ENCODE measurements around a stretch of chr18.

DNA sequence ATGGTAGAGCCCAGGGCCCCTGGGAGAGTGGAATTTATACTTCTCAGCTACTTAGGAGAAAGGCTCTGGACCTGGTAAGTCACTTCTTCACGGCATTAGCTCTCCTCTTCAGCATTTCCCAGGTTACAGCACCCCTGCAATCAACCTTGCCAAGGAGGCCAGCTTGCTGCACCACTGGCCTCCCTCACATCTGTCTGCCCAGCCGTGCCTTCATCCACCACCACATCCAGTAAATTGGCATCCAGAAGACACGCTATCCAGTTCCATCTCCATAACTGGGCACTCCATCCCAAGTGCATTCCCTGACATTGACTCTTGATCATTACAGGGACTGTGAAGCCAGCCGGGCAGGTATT, 95.3 kb downstream of the LOXHD1 start:
- RAMPAGE, long total RNA: no peak
- RRBS: no CpG with 5 or more reads among the region's 4 CpGs

DNA sequence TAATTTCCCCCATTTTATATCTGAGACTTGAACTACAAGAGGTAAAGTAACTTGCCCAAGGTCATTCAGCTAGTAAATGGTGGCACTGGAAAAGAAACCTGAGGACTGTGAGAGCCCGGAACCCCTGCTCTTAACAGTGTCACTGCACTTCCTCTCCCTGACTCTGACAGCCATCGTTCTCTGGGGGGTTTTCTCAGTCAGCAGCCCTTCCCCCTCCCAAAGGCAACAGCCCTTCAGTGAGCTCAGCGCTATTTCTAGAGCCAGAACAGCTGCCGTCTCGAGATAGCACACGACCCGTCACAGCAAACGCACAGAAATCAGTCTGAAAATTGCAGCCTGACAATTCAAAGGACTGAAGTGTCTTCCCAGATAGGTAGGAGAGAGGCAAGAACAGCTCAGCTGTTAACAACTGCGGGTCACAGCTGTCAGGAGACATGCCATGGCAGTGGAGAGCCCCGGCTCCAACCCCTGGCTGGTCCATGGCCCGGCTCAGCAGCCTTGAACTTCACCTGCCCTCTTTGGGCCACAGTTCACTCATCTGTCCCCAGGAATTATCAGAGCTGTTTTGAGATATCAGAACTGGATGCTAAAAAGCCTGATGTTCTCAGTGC, 45.4 kb downstream of the ST8SIA5 start:
- RAMPAGE, long total RNA: no peak
- RRBS: no CpG with 5 or more reads among the region's 11 CpGs

DNA sequence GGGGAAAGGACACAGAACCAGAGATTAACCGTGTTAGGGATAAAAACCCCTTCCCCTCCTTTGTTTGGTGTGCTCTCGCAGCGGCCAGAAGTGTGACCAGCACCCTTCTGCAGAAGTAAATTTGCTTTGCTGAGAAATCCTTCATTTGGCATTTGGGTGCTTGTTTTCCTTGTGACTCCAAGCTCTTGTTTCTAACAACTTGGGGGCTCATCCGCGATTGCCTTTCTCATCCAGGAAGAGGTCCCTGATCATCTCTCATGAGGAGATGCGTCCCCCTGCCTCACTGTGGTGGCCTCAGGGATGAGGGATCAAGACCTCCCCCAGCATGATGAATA, 48.8 kb downstream of the PIAS2 start:
- RAMPAGE, long total RNA: no peak
- RRBS: no CpG with 5 or more reads among the region's 6 CpGs

- RAMPAGE, long total RNA: no peak
- RRBS: no CpG with 5 or more reads among the region's 5 CpGs
Measured at GRCh38 chr18:47151959-47152372, 1.7 kb upstream of the HDHD2 start.

GRCh38 chr18:47263159-47264027, 11.9 kb upstream of the SKOR2 start:
- RAMPAGE, long total RNA: no peak
- RRBS: 3% methylated on average over 13 of the region's 59 CpGs

- RAMPAGE, long total RNA: no peak
- RRBS: no CpG with 5 or more reads among the region's 2 CpGs
Measured at GRCh38 chr18:47710339-47710730, 220.1 kb downstream of the SMAD2 start.

DNA sequence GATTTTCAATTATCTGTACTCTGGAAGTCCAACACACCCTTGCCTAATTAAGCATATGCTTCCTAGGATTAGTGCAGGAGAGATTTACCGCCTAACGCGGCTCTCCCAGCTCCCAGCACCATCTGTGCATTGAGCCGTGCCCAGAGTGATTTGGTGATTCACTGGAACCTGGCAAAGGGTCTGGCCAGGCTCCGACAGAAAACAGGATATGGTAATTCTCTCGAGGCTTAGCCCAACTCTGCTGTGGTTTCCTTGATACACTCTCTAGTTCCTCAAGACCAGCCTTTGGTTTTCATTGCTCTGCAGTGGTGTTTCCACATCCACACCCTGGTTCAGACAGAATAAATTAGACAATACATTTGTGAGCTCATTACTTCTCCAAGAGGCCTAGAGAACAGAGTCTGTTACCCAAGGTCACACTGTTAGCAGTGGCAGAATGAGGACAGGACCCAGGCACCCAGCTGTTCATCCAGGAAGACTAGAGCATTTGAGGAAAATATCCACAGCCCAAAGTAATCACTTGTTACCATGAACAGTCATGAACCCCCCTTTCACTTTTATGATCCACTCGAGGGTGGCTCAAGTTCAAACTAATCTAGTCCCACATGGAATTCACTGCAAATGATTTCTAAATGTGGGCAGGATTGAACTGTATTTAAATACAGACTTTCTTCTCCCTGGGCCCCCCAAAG, 23.1 kb upstream of the SMAD2 start:
- RAMPAGE, long total RNA: no peak
- RRBS: no CpG with 5 or more reads among the region's 7 CpGs

- RAMPAGE, long total RNA: no peak
- RRBS: 61% methylated on average over 5 of the region's 7 CpGs
Measured at GRCh38 chr18:48028525-48029204, 98.2 kb upstream of the SMAD2 start.

- RAMPAGE, long total RNA: no peak
- RRBS: no CpG with 5 or more reads among the region's 10 CpGs
Measured at GRCh38 chr18:48097984-48098817, 167.7 kb upstream of the SMAD2 start.

DNA sequence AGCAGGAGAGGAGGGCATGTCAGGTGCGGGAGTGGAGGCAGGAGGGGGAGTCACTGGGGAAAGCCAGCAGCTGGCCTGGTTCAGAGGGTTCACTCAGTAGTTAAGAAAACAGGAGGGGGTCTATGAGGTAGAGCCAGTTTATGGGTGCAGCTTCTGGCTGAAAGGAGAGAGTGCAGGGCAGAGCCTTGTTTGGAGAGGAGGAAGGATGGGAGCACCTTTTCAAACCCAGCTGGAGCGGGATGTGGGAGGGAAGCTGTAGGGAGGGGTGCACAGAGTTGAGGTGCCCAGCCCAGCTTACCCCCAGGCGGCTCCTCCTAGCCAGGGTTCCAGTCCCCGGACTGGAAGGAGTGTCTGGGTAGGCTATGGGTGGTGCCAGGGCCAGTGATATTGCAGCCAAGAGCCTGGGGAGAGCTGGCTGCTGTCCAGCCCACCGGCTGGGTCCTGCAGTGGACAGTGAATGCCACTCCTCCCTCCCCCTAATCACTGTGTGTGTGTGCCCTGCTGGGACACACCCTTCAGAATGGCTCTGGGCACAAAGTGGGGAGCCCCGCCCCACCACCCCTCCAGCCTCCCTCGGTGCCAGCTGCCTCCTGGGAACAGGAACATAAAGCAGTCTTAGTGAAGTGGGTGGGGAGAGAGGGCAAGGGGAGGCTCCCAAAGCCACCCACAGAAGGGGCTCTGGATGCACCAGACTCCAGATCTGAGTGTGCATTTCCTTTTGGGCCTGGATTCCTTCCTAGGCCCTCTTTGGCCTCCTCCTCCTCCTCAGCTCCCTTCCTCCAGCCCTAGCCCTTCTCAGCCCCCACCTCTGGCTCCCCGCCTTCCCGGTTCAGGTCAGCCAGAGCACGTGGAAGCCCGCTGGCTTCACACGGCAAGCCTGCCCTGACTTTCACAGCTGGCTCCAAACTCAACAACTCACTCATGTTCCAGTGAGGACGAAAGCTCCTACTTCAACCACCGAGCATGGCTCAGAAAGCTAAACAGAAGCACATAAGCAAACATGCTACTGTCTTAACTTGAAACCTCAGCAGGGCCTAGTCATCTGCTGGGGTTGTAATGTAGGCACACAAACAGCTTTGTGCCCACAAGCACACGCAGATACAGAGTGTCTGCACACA, 209.0 kb upstream of the SMAD2 start:
- RAMPAGE, long total RNA: no peak
- RRBS: 1% methylated on average over 2 of the region's 15 CpGs

- RAMPAGE, long total RNA: no peak
- RRBS: 1% methylated on average over 10 of the region's 40 CpGs
Measured at GRCh38 chr18:48408739-48409047, 490 bp downstream of the ZBTB7C start.

- RAMPAGE, long total RNA: no peak
- RRBS: no CpG with 5 or more reads among the region's 13 CpGs
Measured at GRCh38 chr18:48544371-48545164, 5.7 kb downstream of the CTIF start.

DNA sequence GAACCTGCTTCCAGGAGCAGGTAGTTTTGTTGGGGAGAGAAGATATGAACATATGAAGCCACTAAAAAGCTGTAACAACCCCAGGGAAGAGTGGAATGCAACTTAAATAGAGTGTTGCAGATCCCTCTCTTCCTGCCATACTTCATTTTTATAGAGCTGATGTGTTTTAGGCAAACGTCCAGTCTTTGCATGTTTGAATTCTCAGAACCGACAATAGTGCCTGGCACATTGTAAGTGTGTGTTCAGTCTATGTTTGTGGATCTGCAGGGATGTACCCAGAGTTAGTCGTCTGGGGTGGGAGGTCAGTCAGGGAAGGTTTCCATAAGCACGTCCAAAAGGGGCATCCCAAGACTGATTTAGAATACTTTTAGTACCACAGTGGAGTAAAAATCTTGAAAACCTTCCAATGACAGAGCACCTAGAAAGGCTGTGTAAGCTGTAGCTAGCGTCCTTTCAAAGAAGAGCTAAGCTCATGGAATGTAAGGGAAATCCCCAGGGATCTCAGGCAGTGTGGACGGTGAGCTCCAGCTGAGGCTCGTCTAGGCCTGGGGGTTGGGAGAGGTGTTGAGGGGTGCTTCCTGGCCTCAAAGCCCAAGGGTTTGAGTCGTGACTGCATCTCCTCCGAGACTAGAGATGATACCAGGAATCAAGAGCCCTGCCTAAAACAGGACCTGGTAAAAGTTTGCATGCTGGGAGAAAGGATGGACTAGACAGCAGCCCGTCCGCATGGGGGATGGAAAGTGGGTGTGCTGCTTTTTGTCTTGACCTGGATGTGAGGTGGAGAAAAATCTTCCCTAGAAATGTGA, 7.5 kb downstream of the CTIF start:
- RAMPAGE, long total RNA: no peak
- RRBS: no CpG with 5 or more reads among the region's 11 CpGs

DNA sequence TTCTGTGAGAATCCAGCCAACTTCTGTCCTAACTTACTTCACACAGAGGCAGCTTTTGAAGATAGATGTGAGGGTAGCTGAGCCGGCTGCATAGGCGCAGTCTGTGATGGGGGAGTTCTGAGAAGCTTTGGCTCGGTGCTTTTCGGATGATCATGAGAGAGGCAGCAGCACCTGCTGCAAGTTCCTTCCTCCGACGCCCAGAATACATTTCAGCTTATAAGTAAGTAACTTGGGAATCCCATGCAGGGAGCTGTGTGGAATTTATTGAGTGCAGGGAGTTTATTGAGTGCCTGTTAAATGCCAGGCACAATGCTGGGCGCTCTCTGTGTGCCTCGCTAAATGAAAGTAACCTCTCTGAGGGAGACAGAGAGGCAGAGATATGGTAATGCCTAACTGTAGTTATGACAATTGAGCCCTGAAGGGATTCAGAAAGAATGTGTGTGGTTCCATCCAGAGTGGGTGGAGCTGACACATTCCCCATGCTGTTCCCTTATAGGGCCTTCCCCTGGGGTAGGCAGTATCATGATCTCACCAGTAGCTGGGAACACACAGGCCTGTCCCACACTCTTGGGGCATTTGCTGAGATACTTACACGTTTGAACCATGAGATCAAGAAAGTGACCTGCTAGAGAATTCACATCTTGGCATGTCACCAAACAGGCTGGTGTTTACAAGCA, 9.0 kb downstream of the CTIF start:
- RAMPAGE, long total RNA: no peak
- RRBS: no CpG with 5 or more reads among the region's 9 CpGs

DNA sequence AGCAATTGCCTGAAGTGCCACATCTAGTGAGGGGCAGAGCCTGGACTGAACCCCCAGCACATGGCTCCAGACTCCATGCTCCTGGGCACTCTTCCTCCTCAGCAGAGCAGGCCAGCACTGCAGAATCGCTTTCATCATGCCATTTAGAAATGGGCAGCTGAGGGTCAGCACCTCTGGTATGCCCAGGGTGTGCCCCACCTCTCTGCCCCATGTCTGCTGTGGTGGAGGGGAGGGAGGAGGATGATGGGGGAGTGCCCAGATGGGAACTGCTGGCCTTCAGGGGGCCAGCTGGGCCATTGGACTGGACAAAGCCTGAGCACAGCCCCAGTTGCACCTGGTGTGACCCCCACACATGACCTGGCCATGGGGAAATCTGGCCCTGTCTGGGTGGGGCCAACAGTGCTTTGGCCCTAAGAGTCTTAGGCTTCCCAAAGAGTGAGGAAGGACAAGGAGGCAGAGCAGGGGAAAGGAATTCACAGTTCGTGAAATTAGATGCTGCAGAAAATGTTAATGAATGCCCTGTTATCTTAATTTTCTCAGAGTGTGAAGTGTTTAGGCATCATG, 44.1 kb downstream of the CTIF start:
- RAMPAGE, long total RNA: no peak
- RRBS: no CpG with 5 or more reads among the region's 2 CpGs

DNA sequence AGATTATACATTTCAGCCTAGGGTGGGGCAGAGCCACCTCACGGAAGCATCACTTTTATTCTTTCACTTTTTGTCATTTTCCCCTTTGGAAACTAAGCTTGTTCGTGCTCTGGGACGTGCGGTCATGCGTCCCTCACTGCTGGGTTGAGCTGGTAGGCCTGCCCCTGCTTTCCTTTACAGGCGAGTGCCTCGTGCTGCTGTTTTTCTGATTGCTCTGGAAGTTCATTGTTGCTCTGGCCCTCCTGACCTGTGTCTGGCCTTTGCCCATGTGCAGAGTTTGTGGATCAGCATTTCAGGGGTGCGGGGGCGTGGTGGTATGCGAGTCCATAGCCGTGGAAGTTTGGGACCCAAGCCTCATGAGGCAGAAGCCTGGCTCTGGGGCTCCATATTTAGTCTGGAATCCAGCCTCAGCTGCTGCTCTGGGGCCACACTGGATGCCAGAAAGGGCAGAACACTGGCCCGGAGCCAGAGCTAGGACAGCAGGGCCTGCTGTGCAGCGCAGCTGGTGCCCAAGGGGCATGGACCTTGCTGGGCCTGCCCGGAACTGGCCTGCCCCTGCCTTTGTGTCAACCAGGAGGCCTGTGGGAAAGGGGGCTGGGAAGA, 51.1 kb downstream of the CTIF start:
- RAMPAGE, long total RNA: no peak
- RRBS: 20% methylated on average over 2 of the region's 14 CpGs

GRCh38 chr18:48742803-48743511, 204.1 kb downstream of the CTIF start:
- RAMPAGE, long total RNA: no peak
- RRBS: 38% methylated on average over 2 of the region's 11 CpGs

GRCh38 chr18:48800676-48801386, 149.9 kb downstream of the SMAD7 start:
- RAMPAGE, long total RNA: no peak
- RRBS: 98% methylated on average over 4 of the region's 13 CpGs

- RAMPAGE, long total RNA: no peak
- RRBS: no CpG with 5 or more reads among the region's 13 CpGs
Measured at GRCh38 chr18:48937285-48938390, 13.1 kb downstream of the SMAD7 start.

GRCh38 chr18:49072427-49073090, 121.8 kb upstream of the SMAD7 start:
- RAMPAGE, long total RNA: no peak
- RRBS: no CpG with 5 or more reads among the region's 9 CpGs

Measured in epithelial cell of proximal tubule (primary cell).